Progenitor cell of endocrine pancreas (in vitro differentiated cells): ENCODE measurements around the genes NPY4R2, FAM25C, LRRC18, ERCC6 and C10orf53.

- PRO-cap = no peak
These were observed 56.5 kb downstream of the SYT15 start for GRCh38 chr10:46635408-46635750.

- PRO-cap = bidirectional peak, plus-strand start at chr10:46786899, minus-strand start at chr10:46786790; unidirectional peak, minus-strand start at chr10:46787035
These were observed 124.4 kb upstream of the PTPN20 start for GRCh38 chr10:46786493-46787624.

- PRO-cap = no peak
These were observed 93.6 kb downstream of the PTPN20 start for GRCh38 chr10:47004943-47005151.

GRCh38 chr10:47026056-47026322 lies 114.8 kb downstream of the PTPN20 start:
- PRO-cap = no peak

DNA sequence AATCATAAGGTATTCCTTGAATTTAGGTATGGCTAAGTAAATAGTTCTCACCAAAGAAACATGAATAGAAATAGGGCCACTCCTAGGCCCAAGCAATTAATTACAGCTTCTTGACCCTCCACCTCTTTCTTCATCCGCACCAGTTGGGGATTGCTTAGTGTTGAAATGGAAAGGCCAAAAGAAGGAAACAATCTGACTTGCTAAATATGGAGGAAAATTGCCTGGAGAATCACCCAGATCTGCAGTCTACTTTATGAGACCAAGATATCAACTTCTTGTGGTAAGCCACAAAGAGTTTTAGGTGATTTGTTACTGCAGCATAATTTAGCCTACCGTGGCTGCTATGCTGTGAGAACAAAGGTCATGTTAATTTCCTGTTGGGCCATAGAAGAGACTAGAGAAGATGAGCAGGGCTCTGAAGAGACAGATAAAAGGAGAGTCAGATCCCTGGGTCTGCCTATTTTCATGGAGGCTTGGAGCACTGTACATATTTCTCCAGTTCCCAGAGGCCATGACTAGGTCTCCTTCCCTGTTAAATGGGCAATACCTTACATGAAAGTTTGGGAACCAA lies 93.4 kb upstream of the GDF10 start:
- PRO-cap = no peak

GRCh38 chr10:47551739-47552204 lies 28.3 kb upstream of the AGAP9 start:
- PRO-cap = no peak

GRCh38 chr10:47918594-47918819 lies at the start of gene NPY4R2:
Gene NPY4R2 (plus strand): TSS chr10:47918662.
- PRO-cap = no peak

- PRO-cap = no peak
These were observed at the start of gene FAM25C for GRCh38 chr10:47999668-47999867. Gene FAM25C (minus strand): TSS chr10:47999791.

GRCh38 chr10:48251491-48252229 lies 22.8 kb downstream of the FRMPD2 start:
- PRO-cap = no peak

DNA sequence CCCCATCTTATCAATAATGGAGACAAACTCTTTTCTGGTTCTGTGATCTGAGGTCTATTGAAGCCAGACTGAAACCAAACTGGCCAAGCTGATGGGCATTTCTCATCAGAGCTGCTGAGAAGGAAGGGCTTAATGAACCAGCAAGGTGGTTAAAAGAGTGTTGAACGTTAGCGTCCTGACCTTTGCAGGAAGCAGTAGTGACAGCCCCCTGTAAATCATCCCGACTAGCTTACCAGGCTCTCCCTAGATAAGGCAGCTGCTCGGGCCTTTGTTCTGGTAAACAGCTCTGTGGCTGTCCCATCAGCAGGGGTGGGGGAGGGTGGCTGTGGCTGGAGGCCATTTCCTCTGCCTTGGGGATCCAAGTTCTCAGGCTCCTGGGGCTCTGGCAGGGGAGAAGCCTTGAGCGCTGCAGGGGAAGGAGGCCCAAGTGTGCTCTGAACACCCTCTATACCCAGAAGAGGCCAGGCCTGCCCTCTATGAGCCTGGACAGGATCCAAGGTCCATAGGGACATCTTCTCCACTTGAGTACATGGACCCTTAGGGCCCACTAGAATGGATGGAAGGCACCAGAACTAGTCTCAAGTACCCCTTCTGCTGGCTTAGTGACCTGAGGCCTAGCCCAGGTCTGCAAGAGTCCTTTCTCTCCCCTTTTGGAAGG lies 134.7 kb downstream of the ARHGAP22 start:
- PRO-cap = no peak

- PRO-cap = no peak
These were observed 119.0 kb downstream of the WDFY4 start for GRCh38 chr10:48803578-48804108.

- PRO-cap = no peak
These were observed at the start of gene LRRC18 for GRCh38 chr10:48939523-48940257. Gene LRRC18 (minus strand): TSS chr10:48939840.

DNA sequence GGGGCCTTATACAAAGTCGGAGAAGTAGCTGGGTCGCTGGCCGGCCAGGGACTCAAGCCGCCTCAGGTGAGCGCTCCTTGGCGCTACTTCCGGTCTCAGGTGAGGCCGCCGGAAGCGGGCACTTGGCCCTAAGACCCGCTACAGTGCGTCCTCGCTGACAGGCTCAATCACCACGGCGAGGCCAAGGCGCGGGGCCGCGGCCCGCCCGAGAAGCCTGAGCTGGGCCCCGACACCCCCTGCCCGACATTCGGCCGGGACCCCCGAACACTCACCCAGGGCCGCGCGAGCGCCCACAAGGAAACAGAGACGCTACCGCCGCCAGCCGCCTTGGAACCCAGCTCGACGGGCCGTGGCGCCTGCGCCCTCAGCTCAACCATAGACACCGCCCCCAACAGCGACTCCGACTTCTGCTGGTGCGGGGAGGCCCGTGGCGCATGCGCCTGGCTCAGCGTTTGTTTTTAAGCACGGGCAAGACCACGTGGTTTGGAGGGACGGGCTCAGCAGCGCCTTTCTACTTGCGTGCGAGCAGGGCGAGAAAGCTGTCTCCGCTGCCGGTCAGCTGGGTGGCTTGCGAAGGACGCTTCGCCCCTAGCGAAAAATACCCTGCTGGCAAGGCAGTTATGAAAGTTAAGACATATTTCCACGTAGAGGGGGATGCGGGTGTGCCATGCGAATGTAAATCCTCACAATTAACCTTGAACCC lies at the start of gene ERCC6:
TSS of gene ERCC6 (minus strand) at position 432 of the 703 bp plus-strand sequence.
- PRO-cap = bidirectional peak, plus-strand start at position 166 of the sequence, minus-strand start at position 53 of the sequence; bidirectional peak, plus-strand start at position 512 of the sequence, minus-strand start at position 351 of the sequence

DNA sequence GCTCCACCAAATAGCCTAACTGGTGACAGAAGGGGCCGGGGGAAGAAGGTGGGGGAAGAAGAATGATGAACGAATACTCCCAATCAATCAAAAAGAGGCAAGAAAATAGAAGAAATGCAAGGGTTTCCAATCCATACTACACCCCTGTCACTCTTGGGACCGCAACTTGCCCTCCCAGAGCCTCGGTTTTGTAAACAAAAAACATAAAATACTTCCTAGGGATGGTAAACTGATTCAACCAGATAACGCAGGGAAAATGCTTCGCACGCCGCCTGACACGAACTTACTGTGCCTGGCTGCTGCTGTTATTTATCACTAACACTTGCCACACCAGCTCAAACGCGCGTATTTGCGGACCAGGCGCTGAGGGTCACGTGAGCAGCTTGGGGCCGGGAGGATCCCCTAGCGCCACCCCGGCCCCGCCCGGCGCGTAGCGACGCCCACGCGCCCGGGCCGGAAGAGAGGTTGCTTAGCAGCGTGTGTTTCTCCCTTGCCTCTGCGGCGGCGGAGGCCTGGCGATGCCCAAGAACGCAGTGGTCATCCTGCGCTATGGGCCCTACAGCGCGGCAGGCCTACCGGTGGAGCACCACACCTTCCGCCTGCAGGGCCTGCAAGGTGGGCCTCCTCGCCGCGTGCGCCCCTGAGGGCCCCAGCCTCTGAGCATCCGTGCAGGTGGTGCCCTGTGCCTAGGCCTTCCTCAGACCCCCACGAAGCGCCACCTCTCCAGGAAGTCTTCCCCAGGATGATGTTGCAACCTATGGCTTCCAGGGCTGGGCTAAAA lies at the start of gene C10orf53:
TSS of gene C10orf53 (plus strand) at position 472 of the 781 bp plus-strand sequence.
- PRO-cap = no peak

DNA sequence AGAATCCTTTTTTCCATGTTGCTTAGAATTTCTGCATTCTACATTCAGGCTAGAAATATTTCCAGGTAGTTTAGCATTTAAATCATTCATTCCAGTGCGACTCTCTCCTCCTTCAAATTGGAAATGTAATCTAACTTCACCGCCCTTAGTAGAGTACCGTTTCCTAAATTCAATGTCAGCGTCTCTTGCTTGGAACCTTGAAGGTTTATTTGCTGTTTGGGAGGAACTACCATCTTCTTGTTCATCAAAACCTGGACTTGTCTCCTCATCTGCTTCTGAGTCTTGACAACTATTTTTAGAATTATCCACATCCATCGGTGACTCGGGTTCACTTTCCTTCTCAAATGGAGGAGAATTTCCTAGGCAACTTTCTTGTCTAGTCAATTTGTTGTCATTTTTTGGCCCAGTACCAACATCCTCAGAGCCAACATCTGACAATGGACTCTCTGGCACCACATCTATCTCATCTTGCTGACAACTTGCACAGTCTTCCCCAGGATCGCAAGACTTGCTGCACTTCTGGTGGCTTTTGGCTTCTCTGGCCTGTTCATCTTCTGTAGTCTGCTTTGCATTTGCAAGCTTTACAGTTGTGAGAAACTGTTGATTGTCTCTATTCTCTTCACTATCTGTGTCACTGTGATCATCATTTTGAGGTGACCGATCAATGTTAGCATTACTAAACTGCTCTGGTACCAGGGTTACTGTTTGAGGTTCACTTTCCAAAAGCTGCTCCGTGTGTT lies 8.4 kb downstream of the PARG start:
- PRO-cap = no peak

- PRO-cap = no peak
These were observed 81.4 kb upstream of the ASAH2 start for GRCh38 chr10:50332779-50333039.

DNA sequence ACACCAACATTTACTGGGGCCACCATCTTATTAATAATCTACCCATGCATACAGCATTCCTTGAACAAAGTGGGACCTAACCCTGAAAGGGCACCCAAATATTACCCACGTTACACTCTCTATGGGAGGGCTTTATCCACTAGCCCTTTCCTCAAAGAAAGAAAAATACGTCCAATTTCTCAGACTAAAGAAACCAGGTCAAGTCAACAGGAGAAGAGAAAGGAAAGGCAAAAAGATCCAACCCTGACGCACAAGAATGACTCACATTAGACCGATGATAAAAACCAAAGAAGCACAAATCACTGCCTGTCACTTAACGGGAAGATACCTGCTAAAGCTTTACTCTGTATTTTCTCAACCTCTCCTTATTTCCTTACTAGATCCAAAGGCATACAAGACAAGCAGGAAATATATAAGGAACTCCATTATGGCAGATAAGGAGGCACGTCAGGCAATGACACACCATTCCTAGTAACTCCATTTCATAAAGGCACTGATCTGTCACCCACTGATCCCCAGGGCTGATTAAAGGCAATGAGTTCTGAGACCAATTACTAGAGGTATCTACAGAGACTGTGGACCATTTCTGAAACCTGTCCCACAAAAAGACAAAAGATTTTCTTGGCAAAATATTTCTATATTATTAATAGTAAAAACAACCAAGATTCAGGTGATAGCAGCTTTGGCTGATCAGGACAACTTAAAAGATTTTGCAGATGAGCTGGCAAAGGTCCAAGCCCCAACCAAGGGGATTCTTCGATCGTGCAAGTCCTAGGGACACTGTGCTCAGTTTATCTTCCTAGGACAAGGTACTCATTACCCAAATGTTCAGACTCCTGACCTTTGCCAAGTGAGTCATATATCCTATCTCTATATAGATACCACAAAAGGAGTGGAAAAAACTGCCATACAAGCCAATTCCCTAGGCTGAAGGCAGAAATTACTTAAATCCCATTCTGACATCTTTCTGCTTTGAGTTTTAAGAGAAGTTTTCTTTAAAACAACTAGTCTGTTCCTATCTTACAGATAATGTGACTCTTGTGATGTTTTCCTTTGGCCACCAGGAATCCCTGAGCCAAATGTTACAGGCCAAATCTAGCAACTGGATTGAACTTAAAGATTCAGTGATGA lies 142.2 kb upstream of the ASAH2 start:
- PRO-cap = no peak

DNA sequence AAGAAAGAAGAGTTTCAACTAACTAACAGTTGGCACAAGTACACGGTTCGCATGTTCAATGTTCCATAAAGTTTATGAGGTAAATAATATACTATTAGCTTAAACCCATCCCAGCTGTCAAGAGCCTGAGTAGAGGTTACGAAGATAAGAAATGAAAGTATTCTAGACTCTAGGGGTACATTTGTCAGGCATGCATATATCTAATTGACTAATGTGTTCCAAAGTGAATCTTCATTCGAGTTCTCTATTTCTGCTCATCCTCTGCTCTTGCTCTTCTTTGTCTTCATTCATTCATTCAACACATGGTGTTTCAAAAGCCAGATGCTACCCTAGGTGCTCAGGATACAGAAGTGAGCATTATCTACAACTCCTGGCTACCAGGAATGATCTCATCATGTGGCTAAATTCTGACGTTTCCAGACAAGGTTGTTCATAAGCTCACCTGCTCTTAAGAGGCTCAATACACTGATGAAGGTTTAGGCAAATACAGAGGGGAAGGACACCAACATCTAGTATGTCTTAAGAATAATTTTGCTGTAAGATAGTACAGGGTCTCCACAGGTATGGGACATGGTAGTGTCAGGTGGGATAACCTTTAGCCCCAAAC lies 152.0 kb upstream of the ASAH2 start:
- PRO-cap = no peak

DNA sequence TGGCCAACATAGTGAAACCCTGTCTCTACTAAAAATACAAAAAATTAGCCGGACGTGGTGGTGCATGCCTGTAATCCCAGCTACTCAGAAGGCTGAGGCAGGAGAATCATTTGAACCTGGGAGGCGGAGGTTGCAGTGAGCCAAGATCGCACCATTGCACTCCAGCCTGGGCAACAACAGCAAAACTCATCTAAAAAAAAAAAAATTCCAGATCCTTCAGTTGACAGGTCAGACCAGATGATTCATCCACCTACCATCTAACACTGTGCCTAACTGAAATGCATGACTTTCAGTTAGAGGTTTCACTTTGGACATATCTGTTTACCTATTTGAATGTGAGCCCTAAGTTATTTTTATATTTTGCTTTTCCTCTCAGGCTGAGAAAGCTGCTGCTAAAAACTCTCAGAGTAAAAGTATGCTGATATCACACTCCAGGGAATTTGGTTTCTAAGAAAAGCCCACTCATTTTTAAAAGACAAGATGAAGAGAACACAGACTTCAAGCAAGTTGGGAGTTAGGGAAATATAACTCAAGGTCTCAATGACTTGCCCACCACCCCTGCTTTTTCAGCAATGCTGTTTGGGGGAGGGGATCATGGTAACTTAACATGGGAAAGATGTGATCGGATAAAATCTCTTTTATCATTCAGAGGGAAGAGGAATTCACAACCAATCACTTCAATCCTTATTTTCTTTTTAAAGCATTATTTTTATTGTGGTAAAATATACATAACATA lies 126.0 kb downstream of the SGMS1 start:
- PRO-cap = no peak

GRCh38 chr10:50565524-50566441 lies 58.0 kb downstream of the SGMS1 start:
- PRO-cap = no peak